Peritoneum (tissue), 1 donor: ENCODE data around the gene ABHD3.

DNA sequence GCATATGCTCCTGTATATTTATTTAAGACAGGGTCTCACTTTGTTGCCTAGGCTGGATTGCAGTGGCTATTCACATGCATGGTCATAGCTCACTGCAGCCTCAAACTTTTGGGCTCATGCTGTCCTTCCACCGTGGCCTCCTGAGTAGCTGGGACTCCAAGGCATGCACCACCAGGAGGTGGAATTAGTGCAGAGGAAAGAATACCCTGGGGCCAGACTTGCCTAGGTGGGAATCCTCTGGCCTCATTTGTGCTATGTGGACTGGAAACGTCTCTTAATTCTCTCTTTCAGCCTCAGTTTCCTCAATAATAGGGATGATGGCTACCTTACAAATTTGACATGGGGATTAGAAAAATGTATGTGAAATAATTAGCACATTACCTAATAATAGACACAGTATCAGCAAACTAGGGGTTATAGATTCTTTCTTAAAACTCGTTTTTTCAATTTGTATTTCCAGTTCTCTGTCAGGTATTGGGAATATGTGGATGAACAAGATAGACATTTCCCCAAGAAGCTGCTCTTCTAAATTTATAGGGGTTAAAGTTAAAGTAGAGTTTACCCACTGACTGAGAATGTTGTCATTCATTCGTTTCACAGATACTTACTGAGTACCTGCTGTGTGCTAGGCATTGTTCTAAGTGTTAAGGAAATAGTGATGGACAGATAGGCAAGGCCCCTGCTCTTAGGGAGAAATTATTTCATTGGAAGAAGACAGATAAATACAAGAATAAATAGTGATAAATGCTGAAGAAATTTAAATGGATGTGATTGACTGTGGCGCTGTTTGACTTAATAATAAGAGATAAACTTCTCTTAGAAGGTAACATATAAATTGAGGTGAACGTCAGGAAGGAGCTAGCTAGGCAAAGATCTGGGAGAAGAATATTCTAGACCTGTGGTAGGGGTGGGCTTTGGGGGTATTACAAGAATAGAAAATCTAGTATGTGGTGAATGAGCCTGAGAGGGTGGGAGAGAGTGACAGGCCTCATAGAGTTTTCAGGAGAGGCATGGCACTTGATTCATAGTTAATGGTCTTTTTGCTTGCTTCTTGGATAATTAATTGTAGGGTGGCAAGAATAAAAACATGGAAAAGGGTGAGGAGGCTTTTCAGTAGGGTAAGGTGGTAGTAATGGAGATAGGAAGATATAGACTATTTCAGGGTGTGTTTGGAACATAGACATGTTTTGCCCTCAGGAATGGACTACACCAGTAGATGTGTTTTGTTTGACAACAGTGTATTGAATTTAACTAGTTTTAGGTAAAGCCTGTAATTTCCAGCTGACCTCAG is 2.7 kb downstream of the CEP192 start:
- PRO-cap = no peak

DNA sequence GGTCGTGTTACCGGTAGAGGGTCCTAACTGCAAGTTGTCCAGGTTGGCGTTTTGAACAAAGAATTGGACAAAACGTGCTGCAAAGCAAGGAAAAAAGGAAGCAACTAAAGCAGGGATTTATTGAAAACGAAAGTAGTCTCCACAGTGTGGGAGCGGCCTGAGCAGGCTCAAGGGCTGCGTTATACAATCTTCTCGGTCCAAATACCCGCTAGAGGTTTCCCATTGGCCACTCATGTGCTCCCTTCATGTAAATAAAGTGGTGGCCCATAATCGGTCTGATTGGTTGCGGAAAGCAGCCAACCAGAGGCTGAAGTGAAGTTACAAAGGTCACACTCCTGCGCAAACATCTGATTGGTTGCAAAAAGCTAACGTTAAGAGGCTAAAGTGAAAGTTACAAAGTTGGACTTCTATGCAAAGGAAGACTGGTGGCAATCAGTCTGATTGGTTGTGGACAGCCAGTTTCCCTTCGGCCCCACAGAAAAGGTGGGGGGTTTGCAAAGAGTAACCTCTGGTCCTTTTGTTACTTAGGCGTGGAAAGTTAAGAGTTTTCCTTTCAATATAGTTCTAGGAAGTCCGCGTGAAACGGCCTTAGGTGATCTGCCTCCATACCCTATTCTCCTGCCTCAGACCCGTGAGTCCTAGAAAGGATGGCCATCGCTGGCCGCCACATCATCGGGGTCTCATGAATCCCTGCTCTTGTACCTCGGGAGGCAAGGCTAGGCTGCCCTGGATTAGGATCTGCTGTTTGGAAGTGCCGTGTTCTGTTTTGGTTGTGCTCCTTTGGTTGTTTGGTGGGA is 80.5 kb upstream of the LDLRAD4 start:
- PRO-cap = no peak

GRCh38 chr18:13277896-13278412 is 59.4 kb downstream of the LDLRAD4 start:
- PRO-cap = no peak

GRCh38 chr18:13435850-13436499 is 217.4 kb downstream of the LDLRAD4 start:
- PRO-cap = no peak

DNA sequence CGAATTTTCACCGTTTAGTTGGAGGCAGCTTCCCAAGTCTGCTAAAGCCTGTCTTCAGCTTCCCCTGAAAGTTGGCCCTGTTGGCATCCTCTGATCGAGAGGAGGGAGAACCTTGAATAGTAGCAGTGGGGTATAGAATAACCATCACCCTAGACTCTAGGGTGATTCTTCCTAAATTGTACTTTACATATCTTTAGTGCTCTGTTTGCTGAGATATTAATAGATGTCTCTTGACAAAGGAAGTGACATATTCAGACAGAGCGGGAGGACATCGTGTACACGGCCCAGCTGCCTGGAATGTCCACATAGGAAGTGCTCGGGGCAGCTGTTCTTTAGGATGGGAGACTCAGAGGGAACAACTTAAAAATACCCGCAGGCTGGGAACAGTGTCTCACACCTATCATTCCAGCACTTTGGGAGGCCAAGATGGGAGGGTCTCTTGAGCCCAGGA is 206.1 kb downstream of the FAM210A start:
- PRO-cap = no peak

- PRO-cap = no peak
Observed at GRCh38 chr18:13541364-13541807, 185.0 kb downstream of the FAM210A start.

- PRO-cap = no peak
Observed at GRCh38 chr18:13564971-13565775, 161.2 kb downstream of the FAM210A start.

DNA sequence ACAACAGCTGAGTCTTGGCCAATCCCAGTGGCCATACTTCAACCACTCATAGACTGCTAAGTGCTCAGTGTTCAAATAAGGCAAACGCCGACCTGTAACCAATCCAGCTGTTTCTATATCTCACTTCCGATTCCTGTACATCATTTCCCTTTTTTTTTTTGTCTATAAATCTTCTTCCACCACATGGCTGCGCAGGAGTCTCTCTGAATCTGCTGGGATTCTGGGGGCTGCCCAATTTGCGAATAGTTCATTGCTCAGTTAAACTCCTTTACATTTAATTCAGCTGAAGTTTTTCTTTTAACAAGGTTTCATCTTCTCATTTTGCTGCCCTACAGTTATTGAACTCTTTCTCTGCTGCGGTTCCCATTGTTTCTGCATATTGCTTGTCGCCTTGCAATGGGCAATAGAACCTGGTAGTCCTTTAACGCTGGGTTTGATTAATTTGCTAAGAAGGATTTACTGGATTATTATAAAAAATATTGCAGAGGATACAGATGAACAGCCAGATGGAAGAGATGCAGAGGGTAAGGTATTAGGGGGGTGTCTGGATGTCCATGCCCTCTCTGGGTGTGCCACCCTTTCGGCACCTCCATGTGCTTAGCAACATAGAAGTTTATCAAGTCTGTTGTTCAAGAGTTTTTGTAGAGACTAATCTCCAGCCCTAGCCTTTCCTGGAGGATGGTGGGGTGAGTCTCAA is 18.5 kb downstream of the FAM210A start:
- PRO-cap = no peak

DNA sequence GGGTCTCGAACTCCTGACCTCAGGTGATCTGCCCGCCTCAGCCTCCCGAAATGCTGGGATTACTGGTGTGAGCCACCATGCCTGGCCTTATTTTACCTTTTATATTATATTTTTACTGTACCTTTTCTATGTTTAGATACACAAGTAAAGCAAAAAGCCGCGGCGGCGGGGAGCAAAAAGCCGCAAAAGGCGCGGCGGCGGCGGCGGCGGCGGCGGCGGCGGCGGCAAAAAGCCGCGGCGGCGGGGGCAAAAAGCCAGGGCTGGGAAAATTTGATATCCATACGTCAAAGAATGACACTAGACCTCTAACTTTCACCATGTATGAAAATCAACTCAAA is 262.3 kb downstream of the ANKRD30B start:
- PRO-cap = no peak

GRCh38 chr18:20979694-20980280 is 131.8 kb downstream of the ROCK1 start:
- PRO-cap = no peak

- PRO-cap = no peak
Observed at GRCh38 chr18:20991019-20991364, 120.6 kb downstream of the ROCK1 start.

GRCh38 chr18:21004626-21005204 is 106.9 kb downstream of the ROCK1 start:
- PRO-cap = no peak

GRCh38 chr18:21016819-21017245 is 94.8 kb downstream of the ROCK1 start:
- PRO-cap = no peak

- PRO-cap = no peak
Observed at GRCh38 chr18:21049282-21050002, 62.2 kb downstream of the ROCK1 start.

- PRO-cap = no peak
Observed at GRCh38 chr18:21361051-21361709, 119.1 kb downstream of the GREB1L start.

DNA sequence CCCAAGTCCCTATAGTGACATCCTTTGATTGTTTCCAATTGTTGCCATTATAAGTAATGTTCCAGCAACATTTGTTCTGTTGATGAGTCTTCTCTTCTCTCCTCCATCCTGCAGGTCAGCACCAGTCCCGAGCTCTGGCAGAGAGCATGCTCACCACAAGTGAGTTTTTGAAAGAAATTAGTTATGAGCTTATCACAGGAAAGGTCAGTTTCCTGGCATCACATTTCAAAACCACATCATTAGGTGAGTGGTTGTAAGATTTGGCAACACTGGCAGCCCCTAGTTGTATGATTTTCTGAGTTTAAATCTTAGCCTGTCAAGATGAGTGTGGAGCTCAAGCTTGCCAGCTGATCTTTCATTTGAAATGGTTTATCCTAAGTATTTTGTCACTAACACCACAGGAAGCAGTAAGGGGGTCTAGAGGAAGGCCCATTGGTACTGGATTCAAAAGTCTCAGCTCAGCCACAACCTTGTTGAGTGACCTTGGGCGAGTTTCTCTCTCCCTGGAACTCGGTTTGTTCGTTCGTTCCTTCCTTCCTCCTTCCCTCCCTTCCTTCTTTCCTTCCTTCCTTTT is 149.5 kb downstream of the ESCO1 start:
- PRO-cap = no peak

GRCh38 chr18:21529412-21529987 is 71.0 kb downstream of the ESCO1 start:
- PRO-cap = no peak

DNA sequence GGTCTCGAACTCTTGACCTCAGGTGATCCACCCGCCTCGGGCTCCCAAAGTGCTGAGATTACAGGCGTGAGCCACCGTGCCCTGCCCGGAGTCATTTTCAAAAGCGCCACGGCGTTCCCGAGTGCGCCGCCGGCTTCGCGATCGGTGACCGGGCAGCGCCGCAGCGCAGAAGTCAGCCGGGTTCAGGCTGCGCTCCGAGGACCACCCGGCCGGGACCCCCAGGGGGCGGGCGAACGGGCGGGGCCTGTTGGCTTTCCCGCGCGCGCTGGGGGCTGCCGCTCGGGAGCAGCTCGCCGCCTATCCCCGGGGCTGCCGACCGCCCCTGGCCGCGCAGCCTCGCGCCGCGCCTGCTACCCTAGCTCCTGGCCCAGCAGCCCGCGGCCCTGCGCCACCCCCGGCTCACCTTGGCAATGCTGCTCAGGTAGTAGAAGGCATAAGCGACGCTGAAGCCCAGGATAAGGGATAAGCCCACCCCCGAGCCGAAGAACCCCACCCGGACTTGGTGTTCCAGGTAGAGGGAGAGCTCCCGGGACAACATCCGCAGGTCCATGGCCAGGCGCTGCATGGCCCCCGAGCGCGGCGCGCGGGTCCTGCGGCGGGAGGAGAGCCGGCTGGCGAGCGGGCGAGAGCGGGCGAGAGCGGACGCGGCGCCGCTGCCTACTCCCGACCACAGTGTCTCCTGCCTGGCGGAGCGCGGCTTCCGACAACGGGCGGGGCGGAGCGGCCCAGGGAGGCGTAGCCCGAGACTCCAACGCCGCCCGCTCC is at the start of gene ABHD3:
Gene ABHD3 (minus strand): TSS at position 674 of the 765 bp plus-strand sequence.
- PRO-cap = unidirectional peak, minus-strand start at position 674 of the sequence

DNA sequence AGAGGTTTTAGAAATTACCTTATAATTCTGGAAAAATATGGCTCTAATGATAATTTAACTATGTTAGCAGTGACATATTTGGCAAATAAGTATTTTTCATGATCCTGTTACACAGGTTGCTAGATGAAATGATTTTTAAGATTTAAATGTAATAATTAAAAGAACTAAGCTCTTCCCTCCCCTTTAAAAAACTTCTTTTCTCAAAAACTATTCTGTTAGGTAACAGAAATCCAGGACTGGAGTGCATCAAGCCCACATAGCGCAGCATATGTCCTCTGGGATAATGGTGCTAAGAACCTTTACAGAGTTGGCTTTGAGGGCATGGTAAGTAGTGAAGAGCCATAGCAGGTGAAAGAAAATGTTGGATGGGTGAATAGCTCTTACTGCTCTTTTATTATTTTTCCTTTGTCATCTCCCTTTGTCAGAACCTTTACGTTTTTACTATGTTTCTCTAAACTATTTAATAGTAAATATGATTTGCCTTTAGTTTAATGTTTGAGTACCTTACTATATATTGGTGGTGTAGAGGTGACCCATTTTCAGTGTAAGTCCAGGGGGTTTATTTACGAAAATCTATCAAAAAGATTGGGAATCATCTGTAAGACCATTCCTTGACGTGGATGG is 32.9 kb downstream of the MIB1 start:
- PRO-cap = no peak

DNA sequence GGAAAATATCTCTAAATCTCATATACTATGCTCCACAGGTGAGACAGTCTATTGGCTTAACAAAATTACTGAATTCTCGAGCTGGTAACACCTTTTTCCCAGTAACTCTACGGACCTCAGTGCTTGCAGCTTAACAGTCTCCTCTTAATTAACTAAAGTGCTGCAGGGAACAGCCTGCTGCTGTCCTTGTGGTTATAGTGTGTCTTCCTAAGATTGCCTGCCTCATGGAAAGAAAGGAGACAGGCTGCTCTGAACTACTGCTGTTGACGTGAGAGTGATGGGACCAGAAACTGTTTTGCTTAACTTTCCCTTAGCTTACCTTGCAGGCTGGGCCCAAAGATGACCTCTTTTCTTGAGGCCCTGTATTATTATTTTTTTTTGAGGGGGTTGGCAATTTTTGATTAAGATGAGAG is 93.3 kb downstream of the MIB1 start:
- PRO-cap = no peak